Vein endothelial cell (primary cell): ENCODE measurements around a stretch of chr12.

- CAGE, long polyA plus RNA: no peak
Measured at GRCh38 chr12:24722147-24722349, 226.9 kb downstream of the BCAT1 start.

GRCh38 chr12:24838513-24839014 is 110.3 kb downstream of the BCAT1 start:
- CAGE, long polyA plus RNA: no peak

GRCh38 chr12:24933079-24933608 is 15.8 kb downstream of the BCAT1 start:
- CAGE, long polyA plus RNA: no peak

- CAGE, long polyA plus RNA: no peak
Measured at GRCh38 chr12:25023794-25024340, 28.6 kb upstream of the IRAG2 start.

DNA sequence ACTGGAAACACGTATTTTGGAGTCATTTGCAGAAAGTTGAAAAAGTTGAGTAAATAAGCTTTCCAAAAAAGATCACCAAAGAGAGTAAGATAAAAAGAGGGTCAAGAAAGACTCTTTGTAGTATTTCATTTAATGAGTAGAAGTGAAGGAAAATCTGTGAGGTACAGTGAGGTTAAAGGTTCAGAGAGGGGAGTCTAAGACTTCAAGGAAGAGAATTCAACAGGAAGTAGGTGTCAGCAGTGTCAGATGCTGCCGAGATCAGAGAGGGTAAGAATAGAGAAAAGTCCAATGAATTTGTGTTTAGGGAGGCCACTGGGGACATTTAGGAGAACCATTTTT is 71.6 kb upstream of the KRAS start:
- CAGE, long polyA plus RNA: no peak

DNA sequence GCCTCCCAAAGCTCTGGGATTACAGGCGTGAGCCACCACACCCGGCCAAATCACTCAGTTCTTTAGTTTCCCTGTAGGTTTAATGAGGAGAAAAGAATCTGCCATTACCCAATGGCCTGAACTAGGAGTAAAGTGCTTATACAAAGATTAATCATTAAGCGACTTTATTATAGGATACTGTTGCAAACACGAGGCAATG is 133.4 kb upstream of the KRAS start:
- CAGE, long polyA plus RNA: no peak

- CAGE, long polyA plus RNA: no peak
Measured at GRCh38 chr12:25648377-25648971, 95.4 kb upstream of the LMNTD1 start.

DNA sequence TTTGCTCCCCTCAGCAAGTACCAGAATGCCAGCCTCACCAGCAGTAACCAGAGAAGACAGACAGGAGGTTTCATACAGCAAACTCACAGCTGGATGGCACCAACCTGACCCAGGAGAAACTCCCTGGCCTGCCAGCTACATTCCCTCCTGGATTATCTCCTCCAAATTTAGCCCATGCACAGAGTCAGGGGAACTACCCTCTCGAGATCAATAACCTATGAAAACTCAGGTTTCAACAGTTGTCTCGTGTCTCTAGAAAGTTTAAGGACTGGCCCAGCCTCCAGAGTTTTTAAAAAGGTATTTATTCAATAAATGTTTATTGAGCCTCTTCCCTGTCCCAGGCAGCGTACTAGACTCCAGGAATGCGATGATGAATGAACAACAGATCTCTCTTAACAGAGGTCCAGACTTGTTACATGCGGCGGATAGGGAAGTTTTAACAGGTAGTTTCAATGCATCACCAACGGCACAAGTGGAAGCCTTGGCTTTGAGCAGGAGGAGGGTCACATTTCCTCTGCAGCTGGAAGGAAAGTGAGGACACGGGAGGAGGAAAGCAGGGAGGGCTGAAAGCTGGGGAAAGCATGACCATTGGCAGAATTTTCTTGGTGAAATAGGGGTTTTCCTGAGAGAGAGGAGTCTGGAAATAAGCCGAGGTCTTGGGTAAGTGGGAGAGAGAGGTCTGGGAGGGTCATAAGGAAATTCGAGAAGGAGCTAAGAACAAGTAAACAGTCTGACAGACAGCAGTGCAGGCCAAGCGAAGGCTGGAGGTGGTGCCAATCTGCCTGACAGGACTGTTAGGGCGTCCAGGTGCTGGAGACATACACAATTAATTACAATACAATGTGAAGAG is 15.6 kb downstream of the BHLHE41 start:
- CAGE, long polyA plus RNA: no peak

- CAGE, long polyA plus RNA: no peak
Measured at GRCh38 chr12:26120514-26120981, 4.3 kb downstream of the BHLHE41 start.

- CAGE, long polyA plus RNA: no peak
Measured at GRCh38 chr12:26122914-26124006, 1.6 kb downstream of the BHLHE41 start.

DNA sequence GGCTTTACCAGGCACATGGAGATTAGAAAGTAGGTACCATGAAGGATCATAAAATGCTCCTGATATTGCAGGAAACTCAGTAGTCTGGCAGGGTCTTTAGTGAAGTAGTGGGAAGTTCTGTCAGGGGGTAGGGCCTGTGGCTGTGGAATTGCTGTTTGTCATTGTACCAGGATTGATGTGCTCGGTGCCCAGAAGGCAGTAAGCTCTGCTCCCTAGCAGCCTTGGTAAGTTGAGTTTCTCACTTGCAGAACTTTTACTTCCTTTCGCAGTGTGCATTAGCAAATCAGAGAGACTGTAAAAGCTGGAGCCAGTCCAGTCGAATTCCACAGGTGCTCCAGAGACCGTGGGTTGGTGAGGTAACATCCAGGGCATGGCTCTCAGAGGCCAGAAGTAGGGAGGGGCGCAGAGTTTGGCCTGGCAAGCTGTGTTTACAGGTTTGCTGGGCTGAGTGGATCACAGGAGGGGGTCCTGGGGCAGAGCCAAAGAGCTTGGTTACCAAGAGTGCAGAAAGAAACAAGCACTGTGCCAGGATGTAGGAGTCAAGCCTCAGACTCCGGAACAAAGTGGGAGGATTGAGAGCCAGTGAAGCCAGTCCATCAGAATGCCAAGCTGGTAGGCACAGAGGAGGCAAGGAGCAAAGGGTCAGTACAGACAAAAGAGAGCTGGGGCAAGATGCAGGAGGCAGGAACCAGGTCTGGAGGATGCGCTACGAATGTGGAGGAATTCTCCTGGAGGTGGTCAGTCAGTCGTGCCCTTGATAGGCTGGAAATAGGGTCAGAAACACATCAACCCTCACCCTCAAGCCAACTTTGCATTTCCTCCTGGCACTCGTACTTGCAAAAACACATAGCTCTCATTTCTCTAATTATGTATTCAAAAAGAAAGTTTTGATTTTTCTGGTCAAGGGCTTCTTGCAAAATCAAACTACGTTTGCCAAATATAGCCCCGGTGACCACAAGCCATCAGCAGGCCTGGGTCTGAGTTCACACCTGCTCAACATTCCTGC is 10.3 kb upstream of the BHLHE41 start:
- CAGE, long polyA plus RNA: no peak

DNA sequence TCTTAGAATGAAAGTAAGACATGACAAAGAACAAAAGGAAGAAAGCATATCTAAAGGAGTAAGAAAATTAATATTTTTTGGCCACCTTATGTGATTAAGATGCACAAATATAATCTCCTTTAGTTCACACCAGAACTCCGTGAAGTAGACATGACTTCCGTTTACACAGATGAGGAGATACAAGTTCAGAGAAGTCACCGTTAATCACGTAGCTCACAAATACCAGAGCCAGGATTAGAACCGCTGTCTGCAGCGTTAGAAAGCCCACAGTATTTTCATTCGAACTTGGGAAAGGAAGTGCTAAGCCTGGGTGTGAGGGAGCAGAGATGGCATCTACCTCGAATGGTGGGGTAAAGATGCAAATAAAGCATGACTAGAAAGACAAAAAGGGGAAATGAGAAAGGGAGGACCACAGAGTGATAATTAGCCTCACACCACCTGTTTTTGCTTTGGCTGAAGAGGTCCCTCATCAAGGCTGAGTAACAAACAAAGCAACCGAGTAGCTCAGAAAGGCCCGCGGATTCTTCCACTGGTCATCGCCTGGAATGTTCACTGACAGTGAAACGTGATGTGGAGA is 31.3 kb upstream of the BHLHE41 start:
- CAGE, long polyA plus RNA: no peak

DNA sequence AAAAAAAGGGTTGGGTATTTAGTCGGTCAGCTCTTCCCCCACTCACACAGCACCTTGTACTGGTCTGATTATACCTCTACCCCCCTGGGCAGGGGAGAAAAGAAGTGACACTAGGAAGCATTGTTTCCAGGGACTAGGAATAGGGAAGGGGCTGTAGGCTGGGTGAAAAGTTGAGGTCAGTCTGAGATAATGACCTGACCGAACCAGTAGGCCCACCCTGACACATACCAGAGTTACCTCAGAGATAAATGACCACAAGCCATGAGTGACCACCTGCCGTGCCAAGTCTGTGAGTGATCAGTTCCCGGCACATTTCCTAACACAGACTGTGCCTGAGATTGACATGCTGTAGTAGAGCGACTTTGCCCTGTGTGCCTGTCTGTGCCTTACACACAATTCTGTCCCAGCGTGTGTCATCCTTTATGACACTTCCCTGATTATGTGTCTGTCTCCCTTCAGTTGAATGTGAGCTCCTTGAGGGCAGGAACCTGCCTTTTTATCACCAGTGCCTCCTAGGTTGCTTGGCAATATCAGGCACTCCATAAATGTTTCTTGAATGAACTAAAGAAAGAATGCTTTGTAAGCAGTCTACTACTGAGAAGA is 9.8 kb upstream of the SSPN start:
- CAGE, long polyA plus RNA: no peak

DNA sequence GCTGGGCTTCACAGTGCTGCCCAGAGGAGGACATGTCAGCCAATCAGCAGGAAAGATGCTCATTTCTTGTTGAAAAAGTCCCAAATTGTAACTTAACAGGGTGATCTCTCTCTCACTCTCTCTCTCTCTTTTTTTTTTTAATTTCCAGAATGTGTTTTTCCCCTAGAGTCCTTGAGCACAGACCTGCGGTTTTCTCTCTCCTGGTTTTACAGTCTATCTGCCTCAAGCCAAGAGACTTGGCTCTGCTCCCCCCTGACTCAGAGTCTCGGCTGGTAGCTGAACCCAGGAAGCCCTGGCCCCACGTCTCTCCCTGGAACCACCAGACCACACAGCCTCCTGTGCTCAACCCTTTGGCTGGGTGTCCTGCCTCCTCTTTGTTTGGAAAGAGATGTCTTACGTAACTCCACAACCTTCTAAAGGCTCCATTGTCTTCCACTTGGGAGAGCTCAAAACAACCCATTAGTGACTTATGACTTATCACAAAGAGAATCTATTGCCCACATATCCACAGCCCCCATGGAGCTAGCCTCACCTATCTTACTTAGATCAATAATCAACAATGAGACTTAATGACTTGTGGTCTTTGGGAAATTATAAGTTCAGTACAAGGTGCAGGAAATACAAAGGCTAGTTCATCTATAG is 44.1 kb downstream of the SSPN start:
- CAGE, long polyA plus RNA: no peak

DNA sequence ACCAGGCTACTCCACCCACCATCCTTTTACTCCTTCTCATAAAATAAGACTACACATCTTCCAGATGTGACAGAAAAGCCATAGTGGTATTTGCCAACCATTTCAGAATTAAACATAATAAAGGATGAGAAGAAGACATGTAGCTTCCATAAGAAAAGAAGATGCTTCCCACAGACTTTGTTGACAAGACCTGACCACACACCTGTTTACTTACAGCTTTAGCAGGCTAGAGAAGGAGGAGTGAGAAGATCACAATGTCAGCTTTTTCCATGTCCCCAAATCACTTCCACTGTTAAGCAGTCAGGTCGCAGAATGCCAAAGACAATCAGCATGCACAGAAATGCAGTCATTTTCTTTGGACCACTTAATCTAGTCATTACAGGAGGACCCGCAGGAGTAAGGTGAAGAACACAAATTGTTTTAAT is 314.9 kb downstream of the SSPN start:
- CAGE, long polyA plus RNA: no peak

- CAGE, long polyA plus RNA: no peak
Measured at GRCh38 chr12:26626316-26626945, 206.6 kb downstream of the ITPR2 start.

GRCh38 chr12:26627899-26628376 is 205.1 kb downstream of the ITPR2 start:
- CAGE, long polyA plus RNA: no peak

GRCh38 chr12:27013496-27013848 is 712 bp downstream of the TM7SF3 start:
- CAGE, long polyA plus RNA: no peak

GRCh38 chr12:27192859-27193548 is 51.1 kb upstream of the STK38L start:
- CAGE, long polyA plus RNA: no peak

DNA sequence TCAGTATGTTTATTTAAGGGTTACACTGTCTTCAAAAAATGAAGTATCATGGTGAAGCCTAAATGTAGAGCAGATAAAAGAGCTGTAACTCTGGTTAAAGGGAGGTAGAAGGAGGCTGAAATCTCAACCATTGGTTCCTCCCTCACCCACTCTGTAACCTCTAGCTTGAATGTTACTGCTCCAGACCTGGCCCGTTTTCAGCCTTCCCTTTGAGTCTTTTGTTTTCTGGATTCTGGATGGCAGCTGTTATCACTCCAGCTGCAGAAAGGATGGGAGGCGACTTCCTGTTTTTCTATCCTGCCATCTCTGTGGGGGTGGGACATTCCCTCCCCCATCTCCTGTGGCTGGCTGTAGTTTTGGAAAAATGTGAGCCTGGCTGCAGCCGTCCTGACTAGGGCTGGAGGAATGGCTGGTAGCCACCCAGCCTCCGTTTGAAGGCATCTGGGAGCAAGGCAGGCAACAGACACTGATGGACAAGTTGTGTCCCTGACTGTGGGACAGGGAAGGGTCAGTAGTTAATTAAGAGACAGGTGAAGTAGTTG is 3.0 kb upstream of the PPFIBP1 start:
- CAGE, long polyA plus RNA: no peak